Myometrial cell (primary cell): ENCODE measurements around a stretch of chr6.

DNA sequence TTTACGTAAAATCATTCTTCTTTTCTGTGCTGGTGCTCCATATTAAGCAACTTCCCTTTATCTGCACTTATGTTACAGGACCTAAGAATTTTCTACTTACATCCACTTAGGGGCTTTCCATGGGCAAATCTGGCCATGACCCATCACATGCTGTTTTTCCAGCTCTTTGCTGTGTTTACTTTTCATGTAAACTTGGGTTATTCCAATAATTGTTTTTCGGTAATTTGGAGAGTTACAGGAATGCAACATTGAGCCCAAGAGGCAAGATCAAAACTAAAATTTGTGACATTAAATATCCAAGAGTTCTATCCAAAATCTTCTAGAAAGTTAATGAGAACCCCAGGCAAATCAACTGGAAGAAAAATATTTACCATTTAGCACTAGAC lies 156.3 kb downstream of the QRSL1 start:
- RAMPAGE, long total RNA = no peak

- RAMPAGE, long total RNA = no peak
Measured at GRCh38 chr6:106924830-106925342, 49.6 kb downstream of the CD24 start.

DNA sequence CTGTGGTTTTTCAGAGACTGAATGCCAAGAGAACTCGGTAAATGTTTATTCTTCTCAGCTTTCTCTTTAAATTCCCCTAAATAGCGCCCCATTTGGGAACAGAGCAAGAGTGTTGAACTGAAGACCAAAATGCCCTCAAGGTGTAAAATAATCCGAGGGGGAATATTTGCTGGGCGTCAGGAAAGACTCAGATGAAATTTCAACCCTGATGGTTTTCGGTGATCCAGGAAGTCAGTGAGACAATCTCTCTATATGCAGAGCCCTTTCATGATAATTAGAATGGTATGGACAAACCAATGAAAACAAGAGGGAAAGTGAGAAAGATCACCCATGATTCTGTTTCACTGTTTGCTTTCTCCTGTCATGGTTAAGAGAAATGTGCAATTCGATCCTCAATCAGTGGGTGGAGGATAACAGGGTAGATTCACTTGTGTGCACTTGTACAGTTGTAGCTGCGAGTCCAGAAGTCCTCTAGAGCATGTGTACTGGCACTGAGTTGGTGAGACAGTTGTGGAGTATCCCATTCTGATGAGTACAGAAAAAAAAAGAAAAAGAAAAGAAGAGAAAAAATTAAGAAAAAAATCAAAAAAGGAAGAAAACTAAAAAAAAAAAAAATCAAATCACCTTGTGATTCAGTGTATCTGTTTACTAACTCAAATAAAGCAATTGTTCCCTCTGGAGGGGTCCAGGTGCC lies 165.0 kb downstream of the SCML4 start:
- RAMPAGE, long total RNA = no peak

DNA sequence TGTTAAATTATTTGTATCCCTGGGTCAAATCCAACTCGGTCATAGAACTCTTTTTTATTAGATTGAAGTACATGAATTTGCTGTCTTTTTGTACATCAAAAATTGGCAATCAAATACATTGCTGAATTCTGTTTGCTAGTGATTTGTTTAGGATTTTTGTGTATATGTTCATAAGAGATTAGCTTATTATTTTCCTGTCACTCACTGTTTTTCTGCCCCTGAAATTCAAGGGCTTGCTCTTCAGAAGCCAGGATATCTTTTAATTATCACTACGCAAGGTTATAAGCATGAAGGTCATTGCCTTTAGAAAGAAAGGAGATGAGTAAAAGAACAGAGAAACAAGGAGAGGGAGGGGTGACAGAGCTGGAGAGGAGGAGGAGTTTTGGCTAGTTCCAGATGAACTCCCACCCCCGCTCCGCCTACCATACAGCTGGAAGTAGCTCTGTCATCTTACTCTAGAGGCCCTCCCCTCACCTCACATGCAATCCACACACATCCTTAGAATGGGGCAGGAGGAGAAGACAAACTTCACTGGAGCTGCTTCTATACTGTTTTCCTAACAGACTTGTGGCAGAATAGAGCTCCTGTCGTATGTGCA lies 144.8 kb downstream of the SCML4 start:
- RAMPAGE, long total RNA = no peak

- RAMPAGE, long total RNA = no peak
Measured at GRCh38 chr6:107741179-107741692, 82.9 kb downstream of the SCML4 start.

GRCh38 chr6:107869705-107870262 lies 45.7 kb upstream of the SCML4 start:
- RAMPAGE, long total RNA = no peak

DNA sequence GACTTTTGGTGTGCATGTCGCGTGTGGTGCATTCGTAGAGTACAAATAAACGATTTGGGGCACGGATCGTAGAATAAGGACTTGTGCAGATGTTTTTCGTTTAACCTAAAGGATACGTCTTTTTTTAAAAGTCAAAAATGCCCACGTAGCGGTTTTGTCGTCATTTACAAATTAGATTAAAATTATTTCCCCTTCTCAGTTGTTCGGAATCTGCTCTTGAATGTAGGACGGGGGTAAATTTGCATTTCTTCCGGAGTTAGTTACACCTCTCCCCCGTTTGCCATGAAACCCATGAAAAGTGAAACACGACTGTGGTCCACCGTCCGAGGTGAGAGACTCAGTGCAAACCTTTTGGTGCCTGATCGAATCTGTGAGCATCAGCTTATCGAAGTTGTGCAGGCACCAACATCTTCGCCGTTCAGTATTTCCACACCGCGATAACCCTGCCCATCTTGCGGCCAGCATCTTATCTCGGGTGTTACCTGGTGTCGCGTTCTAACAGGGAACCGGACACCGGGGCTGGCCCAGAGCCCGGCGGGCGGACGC lies 1.9 kb upstream of the FOXO3 start:
- RAMPAGE, long total RNA = no peak

- RAMPAGE, long total RNA = no peak
Measured at GRCh38 chr6:108559871-108560476, 743 bp upstream of the FOXO3 start.

DNA sequence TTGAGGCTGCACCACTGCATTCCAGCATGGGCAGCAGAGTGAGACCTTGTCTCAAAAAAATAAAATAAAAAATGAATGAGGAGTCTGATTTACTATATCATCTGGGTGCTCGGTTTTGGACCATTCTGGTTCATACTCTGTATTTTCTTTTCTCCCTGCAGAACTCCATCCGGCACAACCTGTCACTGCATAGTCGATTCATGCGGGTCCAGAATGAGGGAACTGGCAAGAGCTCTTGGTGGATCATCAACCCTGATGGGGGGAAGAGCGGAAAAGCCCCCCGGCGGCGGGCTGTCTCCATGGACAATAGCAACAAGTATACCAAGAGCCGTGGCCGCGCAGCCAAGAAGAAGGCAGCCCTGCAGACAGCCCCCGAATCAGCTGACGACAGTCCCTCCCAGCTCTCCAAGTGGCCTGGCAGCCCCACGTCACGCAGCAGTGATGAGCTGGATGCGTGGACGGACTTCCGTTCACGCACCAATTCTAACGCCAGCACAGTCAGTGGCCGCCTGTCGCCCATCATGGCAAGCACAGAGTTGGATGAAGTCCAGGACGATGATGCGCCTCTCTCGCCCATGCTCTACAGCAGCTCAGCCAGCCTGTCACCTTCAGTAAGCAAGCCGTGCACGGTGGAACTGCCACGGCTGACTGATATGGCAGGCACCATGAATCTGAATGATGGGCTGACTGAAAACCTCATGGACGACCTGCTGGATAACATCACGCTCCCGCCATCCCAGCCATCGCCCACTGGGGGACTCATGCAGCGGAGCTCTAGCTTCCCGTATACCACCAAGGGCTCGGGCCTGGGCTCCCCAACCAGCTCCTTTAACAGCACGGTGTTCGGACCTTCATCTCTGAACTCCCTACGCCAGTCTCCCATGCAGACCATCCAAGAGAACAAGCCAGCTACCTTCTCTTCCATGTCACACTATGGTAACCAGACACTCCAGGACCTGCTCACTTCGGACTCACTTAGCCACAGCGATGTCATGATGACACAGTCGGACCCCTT lies 102.9 kb downstream of the FOXO3 start:
- RAMPAGE, long total RNA = no peak

GRCh38 chr6:108668018-108668366 lies 107.3 kb downstream of the FOXO3 start:
- RAMPAGE, long total RNA = no peak

DNA sequence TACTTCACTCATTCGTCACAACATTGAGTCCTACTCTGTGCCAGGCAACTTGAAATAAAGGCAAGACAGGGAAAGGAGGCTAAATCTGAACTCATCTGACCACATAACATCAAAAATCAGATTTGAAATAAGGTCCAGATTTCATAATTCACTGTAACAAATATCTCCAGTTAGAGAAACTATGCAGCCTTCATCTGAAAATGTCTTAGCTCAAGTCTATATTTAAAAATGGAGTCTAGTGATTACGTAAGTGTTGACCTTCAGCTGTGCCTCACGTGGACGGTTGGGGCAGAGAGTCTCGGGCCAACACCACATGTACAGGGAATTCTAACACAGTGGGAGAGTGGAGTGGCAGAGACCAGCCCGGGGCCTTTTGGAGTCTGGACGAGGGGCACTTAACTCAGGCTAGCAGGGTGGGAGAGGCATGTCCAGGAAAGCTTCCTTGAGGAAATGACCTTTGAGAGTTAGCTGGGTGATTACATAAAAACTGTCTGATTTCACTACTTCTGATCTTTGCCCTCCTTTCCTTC lies 2.4 kb downstream of the ARMC2 start:
- RAMPAGE, long total RNA = no peak

DNA sequence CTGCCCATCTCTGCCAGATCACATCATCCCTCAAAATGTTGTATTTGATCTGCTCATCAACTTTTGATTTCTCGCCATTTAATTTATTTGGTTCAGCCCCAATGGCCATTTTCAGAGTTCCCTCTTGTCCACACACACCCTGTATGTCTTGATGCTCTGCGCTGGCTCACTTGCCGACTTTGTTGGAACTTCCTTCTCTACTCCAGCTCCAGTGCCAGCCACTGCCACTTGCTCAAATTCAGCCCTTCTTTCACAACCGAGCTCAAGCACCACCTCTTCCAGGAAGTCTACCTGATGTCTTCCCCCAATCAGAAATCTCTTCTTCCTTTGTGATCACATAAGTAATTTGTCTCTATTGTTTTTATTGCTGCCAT lies 2.8 kb downstream of the ARMC2 start:
- RAMPAGE, long total RNA = no peak

GRCh38 chr6:108960493-108961283 lies 112.5 kb downstream of the ARMC2 start:
- RAMPAGE, long total RNA = no peak

- RAMPAGE, long total RNA = no peak
Measured at GRCh38 chr6:108998344-108999217, 96.1 kb downstream of the SESN1 start.

DNA sequence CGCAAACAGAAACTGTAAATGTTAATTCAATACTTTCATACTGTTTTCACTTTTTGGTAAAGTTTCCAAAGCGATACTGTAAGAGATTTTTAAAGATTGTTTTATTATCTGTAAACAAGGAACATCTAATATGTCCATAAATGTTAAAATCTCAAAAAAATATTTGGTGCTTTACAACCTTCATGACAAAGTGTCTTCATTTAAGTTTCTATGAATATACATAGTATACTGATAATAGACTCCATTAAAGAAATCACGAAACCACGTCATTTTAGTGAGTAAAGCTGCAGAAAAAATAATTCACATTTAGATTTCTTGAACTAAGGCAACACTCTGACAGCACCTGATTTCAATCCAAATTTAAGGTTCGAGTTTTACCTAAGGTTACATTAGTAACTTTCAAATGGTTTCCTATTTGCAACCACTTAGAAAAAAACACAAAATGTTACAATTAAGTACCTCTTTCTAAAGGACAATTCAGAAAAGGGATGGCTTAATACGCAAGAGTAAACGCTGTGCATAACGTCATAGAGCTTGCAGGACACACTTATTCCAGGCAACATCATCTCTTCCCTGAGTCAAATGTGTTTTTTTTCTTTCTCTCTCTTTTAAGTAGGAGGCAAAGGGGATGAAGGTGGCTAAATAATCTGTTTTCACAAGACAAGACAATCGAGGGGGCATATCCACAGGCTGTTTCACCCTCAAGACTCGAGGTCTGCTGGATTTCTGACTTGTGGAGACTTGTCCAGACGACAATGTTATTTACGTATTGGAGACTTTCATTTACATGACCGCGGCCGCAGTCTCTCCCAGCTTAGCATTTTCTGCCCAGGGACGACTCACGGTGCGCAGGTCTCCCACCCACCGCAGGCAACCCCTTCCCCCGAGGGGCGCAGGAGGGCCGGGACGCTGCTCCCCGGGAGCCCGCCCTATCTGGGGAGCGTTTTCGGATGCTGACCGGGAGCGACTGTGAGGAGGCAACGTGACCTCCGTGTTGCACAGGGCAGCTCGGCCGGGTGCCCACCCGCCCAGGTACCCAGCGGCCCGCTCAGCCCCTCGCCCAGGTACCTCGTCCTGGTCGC lies 86.0 kb downstream of the SESN1 start:
- RAMPAGE, long total RNA = no peak

- RAMPAGE, long total RNA = no peak
Measured at GRCh38 chr6:109230405-109231046, 135.2 kb downstream of the CEP57L1 start.

DNA sequence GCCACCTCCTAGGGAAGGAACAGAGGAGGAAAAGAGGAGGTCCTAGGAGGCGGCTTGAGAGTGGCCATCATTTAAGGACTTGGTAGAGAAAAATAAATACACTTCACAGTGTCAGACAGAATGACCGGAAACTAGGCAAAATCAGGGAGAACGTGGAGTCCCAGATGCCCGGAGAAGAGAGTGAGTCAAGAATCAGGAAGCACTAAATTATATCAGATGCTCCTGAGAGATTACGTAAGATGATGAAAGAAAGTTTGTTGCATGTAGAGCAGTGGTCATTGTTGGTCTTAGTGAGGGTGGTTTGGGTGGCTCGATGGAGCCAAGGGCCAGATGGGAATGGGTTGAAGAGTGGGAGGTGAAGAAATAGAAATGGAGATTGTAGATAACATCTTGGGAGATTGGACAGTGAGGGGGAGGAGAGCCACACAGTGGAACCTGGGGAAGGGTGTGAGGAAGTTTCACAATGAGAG lies 142.3 kb downstream of the CEP57L1 start:
- RAMPAGE, long total RNA = no peak

DNA sequence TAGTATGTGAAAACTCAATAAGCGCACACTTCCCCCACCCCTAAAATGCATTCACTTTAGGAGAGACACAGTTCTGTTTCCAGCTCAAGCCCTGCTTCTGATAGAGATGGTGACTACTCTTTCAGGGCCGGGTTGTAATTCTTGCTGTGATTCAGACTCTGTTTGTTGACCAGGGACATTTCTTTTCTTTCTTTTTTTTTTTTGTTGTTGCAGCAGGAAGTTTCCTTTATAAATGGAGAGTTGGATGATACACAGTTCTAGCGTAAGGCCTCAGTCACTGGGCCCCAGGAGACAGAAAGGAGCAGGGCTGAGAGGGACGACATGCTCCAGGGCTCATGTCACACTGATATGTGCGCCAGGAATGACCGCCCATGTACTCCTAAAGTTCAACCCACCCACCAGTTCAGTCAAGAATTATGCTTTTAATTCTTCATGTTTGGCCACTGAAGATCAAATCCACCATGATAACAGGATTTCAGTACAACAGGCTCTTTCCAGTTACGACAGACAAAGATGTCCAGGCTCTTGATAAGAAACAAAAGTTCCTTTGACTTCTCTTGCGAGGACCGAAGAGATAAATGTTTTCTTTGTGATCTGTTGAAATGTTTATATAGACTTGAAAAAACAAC lies 142.5 kb downstream of the CD164 start:
- RAMPAGE, long total RNA = no peak

GRCh38 chr6:109300031-109300740 lies 82.1 kb downstream of the CD164 start:
- RAMPAGE, long total RNA = no peak

- RAMPAGE, long total RNA = no peak
Measured at GRCh38 chr6:109351450-109352287, 30.6 kb downstream of the CD164 start.